Frontal cortex (tissue), 2 donors: ENCODE results near the gene SPARC.

DNA sequence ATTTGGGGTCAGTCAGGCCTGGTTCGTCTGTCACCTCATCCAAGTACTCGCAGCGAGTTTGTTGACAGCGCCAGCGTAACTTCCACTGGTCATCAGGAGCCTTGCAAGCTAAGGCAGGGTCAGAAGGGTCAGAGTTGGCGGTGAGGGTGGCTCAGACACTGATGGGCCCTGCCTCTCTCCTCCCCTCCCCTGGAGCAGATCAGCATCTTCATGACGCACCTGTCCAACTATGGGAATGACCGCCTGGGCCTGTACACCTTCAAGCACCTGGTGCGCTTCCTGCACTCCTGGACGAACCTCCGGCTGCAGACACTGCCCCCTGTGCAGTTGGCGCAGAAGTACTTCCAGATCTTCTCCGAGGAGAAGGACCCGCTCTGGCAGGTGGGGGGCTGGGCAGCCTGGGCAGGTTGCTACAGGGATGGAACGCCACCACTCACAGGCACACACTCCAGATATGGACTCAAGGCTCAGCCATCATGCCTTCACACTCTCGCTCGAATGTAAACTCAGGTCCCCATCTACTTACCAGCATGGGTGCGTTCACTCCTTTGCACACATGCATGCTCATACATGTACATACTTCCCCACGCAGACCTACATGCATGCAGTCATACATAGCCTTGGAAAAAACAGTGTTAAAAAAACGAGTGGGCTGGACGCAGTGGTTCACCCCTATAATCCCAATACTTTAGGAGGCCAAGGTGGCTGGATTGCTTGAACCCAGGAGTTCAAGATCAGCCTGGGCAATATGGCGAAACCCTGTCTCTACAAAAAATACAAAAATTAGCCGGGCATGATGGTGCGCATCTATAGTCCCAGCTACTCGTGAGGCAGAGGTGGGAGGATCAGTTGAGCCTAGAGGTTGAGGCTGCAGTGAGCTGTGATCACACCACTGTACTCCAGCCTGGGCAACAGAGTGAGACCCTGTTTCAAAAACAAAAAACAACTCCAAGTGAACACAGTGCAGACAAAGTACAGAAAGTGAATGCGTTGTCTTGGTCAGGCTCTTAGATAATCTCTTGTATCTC, 32.3 kb downstream of the NDST1 start:
- RAMPAGE, long total RNA, result no peak

DNA sequence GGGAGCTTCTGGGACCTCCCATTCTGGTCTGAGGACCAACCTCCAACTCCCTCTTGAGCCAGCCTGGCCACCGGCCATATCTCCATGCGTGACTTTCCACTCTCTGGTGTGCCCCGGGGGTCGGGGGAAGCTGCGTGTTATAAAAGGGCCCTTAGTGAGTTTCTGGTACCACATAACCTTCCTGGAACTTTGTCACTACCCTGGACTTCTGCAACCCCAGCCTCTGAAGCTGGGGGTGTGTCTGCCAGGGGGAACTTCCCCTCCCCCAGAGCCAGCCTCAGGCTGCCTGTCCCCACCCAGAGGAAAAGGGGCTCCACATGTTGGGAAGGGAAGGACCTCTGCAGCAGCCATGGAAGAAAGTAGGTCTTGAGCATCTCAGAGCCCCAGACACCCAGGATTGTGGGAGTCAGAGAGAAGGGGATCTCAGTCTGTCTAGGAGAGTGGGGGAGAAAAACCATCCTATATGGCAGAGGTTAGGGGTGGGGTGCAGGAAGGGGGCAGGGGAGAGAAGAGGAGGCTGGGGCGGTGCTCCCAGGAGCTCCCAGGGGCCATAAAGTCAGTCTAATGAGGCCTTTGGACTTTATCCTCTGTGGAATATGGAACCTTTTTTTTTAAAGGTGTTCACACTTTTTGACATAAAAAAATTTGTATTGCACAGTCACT, 52.2 kb upstream of the SYNPO start:
- RAMPAGE, long total RNA, result no peak

- RAMPAGE, long total RNA, result no peak
Observed at GRCh38 chr5:150600039-150600470, 40.4 kb upstream of the SYNPO start.

GRCh38 chr5:150600508-150601462, 39.7 kb upstream of the SYNPO start:
- RAMPAGE, long total RNA, result no peak

- RAMPAGE, long total RNA, result no peak
Observed at GRCh38 chr5:150604464-150605142, 35.9 kb upstream of the SYNPO start.

GRCh38 chr5:150619323-150620201, 20.9 kb upstream of the SYNPO start:
- RAMPAGE, long total RNA, result no peak

GRCh38 chr5:150706153-150706806, 5.4 kb upstream of the RBM22 start:
- RAMPAGE, long total RNA, result no peak

DNA sequence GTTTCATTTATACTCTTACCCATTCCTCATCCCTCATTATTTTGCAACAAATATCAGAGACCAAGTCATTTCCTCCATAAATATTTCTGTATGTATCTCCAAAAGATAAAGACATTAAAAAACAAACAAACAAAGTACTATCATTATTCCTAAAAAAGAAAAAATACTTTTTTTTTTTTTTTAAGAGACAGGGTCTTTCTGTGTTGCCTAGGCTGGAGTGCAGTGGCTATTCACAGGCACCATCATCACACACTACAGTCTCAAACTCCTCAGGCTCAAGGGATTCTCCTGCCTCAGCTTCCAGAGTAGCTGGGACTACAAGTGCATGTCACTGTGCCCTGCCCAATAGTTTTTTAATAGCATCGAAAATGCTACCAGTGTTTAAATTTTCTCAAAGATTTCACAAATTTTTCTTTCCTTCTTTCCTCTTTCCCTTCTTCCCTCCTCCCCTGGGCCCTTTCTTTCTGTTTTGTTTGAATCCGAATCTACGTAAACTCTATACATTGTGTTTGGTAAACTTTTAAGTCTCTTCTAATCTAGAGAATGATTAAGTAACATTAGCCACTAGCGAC, 28.7 kb upstream of the RBM22 start:
- RAMPAGE, long total RNA, result no peak

- RAMPAGE, long total RNA, result no peak
Observed at GRCh38 chr5:151027847-151028280, 7.5 kb downstream of the GPX3 start.

DNA sequence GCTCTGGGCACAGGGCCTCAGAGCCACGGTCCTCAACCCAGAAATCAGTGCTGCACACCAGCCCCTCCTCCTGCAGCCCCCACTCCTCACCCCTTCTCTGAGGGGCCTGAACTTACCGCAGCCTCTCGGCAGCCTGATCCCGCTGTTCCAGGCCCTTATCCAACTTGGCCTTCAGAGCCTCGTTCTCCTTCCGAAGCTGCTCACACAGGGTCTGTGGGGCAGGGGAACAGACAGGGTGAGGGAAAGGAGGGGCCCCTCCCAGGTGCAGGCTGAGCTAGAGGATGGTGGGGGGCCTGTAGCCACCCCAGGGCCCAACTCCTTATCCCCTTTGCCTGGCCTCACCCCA, 28.8 kb downstream of the TNIP1 start:
- RAMPAGE, long total RNA, result no peak

GRCh38 chr5:151059853-151060350, 20.9 kb downstream of the TNIP1 start:
- RAMPAGE, long total RNA, result no peak

DNA sequence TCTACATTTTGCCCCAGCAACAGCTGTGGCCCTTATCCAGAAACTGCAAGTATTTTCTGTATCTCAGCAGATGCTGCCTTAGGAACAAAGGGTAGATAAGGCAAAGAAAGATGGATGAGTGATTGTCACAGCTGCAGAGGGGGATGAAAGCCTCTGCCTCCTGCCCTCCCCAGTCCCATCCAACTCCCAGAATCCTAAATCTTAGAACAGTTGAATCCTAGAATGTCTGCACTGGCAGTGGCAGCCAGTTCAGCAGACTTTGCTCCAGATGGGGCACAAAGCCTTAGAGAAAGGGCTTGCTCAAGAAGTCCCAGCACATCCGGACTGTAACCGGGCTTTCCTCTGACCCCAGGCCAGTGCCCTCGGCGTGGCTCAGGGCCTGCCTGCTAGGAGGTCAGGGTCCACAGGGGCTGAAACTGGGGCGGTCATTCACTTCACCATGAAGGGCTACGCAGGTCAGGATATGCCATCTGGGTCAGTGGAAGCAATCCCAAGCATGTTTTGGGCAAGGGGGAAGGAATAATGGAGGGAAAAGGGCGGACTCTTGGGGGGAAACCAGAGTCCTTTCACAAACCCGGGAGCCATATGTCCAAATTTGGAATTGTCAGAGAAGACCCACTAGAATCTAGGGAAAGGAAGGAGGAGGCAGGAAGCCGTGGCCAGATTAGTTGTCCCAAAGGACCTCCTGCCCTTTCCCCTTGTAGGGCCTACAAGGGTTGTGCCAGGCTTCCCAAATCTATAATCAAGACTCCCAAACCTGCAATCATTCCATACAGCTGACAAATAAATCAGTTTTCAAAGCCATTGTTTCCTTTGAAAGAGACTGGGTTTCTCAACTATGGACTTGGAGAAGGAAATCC, 1.3 kb downstream of the ANXA6 start:
- RAMPAGE, long total RNA, result no peak

DNA sequence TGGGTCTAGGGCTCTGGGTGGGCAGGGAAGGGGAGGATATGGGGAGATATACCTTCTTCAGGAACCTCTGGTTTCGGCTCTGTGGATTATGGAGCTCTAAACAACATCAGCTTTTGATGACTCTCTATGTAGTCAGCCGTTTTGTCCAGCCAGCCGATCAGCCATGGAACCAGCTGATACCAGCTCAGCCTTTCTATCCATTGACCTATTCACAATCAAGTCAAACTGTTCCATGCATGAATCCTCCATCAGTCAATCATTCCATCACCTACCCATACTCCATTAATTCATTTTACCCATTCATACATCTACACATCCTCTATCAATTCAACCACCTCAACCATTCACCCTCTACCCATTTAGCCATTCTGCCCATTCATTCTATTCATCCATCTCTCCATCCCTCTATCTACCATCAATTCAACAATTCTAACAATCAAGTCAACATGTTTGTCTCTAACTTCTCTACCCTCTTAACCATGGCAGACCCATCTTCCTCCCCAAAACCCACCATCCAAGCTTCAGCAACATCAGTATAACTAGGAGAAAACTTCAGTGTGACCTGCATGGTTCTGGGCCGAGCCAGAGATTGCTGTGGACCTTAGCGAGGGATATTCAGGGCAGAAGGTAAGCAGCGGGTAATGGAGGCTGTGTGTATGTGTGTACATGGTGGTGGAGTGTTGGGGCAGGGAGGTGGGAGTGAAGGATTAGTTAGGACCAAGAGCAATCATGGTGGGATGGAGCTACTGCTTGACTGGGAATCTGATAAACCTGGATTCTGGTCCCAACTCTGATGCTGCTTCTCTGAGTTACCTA, 20.4 kb upstream of the ANXA6 start:
- RAMPAGE, long total RNA, result no peak

GRCh38 chr5:151238207-151238920, 14.5 kb upstream of the CCDC69 start:
- RAMPAGE, long total RNA, result no peak

DNA sequence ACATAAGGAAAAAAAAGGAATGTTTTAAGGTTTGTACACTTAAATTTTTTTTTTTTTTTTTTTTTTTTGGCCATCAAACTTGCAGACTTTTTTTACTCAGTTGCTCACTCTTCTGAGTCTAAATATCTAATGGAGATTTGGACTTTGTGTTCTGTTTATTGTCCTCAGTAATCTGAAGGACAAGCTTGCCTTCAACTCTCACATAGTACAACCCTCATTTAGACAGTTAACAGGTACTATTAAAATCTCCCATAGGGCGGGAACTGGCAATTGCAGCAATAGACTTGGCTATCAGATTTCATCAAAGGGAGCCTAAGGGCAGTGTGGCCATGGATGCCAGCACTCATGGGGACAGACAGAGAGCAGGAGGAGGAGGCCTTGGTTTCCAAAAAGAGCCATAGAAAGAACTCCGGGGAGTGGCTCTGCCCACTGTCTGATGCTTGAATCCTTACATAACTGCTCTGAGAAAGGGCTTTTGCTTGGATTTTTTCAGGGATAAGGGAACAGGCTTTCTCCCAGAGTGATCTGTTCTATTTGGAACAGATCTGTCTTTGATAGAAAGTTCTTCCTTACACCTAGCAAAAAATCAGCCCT, 6.7 kb downstream of the SLC36A1 start:
- RAMPAGE, long total RNA, result no peak

- RAMPAGE, long total RNA, result no peak
Observed at GRCh38 chr5:151570066-151570387, 21.1 kb downstream of the FAT2 start.

DNA sequence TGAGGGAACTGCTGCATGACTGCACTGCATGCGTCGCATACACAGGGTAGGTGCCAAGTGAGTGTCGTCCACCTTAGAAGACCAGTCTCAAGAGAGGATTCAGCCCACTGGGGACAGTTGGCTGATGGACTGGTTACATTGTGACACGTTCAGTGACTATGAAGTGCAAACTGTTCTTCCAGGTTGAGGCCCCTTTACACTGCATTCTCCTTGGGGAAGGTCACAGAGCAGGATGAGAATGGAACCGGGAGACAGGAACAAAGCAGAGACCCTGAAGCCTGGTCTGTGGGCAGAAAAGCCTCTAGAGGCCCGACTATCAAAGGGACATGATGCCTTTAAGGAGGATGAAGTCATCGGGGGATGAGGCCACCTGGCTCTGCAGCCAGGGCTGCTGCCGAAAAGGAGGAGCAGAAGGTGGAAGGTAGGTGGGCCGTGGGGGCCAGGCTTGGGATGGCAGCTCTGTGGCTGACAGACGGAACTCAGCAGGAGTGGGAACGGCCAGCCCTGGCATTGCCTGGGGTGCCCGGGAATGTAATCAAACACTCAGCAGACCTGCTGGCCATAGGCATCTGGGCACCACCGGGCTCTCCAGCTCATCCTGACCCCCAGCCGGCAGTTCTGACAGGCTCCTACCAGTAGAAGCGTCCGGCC, 4.1 kb upstream of the FAT2 start:
- RAMPAGE, long total RNA, result no peak

GRCh38 chr5:151612910-151613767, 22.0 kb upstream of the FAT2 start:
- RAMPAGE, long total RNA, result no peak

- RAMPAGE, long total RNA, result start-site peak on the minus strand at chr5:151686888-151686960, 1,845 and 33 reads in 2 replicates
Observed at GRCh38 chr5:151686484-151687667, at the start of gene SPARC. Gene SPARC, minus strand, starts transcription at chr5:151686915.

DNA sequence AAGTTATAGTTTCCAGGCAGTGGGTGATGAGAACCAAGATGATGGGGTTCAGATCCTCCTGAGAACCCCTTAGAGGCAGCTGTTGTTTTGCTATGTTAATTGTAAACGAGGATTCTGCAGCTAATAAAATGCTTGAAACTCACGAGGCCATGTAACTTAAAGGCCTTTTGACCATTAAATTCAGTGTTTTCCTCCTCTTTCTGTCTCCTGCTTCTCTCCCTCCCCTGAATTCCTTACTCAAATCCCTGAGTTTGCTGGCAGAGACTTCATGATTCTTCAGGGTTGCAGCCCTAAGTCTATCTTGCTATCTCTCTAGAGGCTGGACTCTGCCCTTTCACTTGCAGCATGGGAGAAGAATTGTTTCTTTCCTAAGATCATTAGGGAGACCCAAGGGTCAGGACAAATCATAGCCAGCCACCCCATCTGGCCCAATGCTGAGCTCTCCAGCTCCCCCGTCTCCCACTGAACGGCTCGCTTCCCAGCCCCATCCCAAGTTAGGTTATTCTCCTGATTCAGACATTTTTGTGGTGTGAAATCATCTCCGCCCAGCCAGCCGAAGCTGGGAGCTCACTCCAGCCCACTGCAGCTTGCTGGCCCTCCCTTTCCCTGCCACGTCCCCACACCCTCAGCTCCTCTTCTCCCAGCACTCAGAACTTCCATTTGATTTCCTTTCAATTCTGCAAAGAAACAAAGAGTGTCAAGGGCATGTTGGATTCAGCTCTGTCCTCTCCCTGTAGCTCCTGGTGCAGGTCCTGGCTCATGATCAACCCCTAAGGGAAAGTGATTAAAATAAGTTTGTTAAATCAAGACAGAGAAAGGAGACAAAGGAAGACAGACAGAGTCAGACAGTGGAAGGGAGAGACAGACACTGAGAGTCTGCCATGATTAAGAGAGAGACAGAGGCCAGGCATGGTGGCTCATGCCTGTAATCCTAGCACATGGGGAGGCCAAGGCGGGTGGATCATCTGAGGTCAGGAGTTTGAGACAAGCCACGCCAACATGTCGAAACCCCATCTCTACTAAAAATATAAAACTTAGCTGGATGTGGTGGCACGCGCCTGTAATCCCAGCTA, 12.4 kb upstream of the SPARC start:
- RAMPAGE, long total RNA, result no peak